ENCODE measurements around the gene ATG5.

DNA sequence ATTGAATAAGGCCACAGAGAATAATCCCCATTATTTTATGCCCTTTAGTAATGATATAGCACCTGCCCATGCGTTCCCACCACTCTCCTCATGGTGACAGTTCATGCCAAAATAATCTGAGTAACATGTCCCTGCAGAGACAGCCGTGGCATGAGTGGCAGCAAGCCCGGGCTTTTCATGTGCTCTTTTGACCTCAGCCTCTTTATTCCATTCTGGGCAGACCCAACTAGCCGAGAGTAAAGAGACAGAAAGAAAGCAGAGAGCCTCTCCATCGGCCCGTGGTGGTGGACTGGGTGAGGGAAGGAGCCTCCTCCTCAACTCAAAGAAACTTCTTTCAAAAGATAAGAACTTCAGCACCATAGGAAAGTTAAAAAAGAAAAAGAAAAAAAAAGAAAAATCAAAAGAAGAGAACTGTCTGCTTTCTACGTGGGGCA lies 20.0 kb upstream of the POPDC3 start:
- PRO-cap: no peak

DNA sequence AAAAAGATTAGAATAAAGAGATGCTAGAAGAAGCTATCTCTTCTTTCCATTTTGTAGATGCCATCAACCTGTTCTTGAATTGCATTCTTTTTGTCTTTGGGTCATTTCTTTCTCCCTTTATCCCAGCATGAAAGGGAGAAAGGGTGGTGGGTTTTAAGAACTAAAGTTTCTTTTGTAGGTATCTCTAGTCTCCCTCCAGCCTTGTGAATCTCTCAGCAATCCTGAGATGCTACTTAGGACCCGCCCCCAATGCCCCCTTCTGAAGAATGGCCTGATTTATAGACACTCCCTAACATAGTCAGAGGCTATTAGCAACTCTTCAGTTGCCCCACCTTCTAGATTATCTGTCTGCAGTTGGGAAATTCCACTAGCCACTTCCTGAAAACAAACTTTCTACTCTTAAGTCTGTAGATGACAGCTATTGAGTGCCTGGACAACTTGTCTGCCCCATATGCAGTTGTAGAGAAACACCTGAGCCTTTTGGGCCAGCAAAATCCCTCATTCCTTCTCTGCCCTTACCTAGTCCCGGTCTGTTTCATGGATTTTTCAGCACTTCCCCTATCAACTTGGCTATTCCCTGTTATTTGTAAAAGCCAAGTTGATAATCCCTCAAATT lies 188.1 kb upstream of the PREP start:
- PRO-cap: no peak

DNA sequence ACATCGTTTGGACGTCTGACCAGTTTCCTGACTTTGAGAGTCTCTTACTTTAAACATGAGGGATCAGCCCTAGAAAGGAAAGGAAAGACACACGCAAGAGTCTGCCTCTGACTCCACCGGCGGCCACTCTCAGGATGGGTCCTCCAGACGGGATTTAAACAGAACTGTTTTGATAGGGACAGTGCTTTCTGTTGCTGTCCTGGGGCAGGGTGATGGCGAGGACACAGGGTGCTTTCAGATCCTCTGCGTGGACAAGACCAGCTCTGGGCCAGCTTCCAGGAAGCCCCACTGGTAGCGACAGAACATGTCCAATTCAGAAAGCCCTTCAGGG lies 206.8 kb upstream of the PREP start:
- PRO-cap: no peak

- PRO-cap: no peak
Measured at GRCh38 chr6:105875989-105876883, 209.9 kb upstream of the PRDM1 start.

DNA sequence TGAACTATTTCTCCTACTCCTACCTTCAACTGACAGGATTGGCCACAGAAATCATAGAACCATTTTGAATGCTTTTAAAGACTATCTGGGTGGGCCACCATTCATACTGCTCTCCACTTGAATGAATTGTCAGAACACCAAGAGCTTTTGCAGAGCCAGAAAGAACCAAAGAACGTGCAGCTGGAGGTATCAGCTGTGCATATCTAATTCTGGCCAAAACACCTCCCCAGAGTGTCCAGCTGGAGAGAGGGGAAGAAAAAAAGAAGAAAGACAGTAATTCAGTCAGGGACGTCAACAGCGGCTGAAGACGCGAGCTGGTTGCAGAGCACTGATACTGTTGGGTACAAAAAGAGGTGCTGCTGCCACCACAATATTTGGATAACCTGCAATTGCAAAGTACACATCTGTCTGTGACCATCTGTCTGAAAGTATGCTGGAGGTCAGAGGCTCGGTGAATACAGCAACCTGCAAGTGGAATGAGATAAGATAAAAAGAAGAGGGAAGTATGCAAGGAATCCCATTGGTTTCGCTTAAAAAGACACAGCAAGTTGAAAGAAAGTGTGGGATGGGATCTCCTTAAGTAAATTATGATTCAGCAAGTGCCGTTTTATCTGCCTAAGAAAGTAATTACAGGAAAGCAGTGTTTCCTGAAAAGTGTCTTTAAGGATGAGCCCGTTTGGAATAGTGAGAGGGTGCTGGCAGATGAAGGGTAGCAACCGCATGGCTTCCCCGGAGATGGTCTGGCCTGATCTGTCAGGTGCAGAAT lies 190.0 kb upstream of the PRDM1 start:
- PRO-cap: no peak

DNA sequence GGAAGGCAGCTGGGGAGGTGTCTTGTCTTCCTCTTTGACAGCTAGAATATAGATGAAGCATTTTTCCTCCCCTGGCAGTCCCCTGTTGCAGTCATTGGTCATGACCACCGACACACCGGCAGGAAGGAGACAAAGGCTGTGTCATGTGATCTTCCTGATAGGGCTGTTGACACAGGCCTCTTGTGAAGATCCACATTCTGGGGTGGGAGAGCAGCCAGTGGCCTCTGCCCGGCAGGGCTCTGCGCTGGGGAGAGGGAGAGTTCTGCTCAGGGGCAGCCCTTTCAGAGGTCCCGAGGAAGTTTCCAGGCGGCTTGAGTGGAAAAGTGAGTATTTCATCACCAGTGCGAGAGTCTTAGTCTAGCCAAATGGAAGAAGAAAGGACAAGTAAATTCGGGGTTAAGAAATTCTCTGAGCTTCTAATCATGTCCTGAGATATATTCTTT lies 39.6 kb upstream of the PRDM1 start:
- PRO-cap: no peak

GRCh38 chr6:106195057-106195608 lies 109.0 kb downstream of the PRDM1 start:
- PRO-cap: no peak

- PRO-cap: no peak
Measured at GRCh38 chr6:106270768-106271476, 54.6 kb downstream of the ATG5 start.

DNA sequence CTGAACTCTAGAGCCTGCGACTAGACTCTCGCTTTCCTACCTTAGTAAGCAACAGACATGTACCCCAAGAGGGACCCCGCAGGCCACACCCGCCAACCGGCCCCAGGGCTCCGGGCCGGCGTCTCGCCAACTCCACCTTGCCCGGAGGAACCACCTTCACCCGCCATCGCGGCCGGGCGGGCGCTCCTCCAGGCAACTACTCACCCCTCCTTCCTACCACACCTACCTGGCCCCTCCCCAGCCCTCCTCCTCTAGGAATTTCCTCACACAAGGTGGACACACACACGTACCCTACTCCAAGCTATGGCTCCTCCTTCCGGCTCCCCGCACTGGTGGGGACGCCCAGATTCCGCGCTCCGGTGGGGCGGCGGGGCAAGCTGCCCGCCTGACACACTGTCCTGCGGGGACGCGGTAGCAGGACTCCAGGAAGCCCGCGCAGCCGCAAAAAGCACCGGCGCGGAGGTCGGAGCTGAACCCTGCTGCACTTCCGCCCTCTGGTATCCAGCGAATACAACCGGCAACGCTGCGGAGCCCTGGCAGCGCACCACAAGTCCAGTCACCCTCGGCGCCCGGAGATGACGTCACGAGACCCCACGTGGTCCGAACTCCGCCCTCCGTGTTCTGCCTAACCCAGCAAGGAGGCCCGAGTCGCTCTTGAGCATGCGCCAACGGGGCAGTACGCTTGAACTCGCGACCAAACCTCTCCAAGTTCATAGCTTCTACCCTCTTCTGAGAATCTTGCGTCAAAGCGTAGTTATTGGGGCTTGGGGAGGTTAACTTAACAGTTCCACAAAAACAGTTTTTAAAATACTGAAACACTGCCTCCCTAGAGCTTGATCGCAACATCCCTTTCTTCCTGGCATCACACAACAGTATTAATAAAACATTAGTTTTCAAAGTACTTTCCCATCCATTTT lies at the start of gene ATG5:
Gene ATG5, minus strand, starts transcription at position 525 of the 917 bp plus-strand sequence.
- PRO-cap: bidirectional peak, plus-strand start at position 657 of the sequence, minus-strand start at position 395 of the sequence

DNA sequence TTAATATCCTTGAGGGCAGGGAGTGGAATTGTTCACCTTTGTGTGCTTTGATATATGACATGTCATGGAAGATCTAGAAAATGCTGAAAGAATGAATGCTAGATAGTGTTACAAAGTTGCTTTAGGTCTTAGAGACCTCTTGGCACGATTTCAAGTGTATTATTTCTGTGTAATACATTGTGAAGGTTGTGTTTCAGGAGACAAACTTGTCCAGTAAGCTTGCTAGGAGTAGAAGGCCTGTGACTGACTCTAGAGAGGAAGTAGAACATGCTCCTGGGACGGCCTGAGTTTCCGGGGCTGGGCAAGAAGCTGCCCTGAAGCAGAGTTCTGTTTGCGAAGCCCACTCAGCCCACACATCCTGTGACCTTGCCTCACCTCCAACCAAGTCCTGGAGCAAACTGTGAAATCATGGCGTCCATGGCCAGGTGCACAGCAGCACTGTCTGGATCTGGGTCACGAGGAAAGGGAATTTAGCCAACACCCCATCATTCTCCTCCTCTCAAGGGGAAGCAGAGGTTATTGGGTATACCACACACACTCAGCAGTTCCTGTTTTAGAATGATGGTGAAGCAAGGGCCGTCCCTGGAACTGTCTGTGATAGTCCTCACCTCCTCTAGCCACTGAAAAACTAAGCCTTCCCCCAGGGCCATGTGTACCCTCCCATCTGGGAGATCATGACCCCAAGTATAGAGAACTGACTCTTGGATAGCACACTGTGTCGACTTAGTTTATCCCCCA lies 87.4 kb downstream of the CRYBG1 start:
- PRO-cap: no peak

GRCh38 chr6:106524772-106525511 lies 104.4 kb downstream of the RTN4IP1 start:
- PRO-cap: no peak

DNA sequence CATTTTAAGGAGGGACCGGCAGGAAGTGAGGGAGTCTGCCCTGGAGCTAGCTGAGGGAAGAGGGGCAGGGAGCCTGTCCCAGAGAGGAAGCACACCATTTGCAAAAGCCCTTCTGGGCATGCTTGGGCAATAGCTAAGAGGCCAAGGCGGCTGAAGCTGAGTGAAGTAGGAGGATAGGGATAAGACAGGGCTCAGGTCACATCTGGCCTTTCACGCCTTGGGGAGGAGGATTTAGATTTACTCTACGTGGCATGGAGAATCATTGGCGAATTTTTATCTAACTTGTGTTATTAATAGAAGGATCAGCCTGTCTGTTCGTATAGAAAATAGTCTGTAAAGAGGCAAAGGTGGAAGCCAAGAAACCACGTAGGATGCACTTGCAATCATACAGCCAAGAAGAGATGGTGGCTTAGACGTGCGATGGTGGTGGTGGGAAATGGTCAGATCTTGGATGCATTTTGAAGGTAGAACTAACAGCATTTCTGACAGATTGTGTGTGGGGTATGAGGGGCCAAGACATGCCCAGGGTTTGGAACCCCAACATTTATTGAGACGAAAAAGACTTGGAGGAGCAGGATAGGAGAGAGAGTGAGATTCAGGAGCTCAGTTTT lies 96.0 kb downstream of the RTN4IP1 start:
- PRO-cap: no peak

DNA sequence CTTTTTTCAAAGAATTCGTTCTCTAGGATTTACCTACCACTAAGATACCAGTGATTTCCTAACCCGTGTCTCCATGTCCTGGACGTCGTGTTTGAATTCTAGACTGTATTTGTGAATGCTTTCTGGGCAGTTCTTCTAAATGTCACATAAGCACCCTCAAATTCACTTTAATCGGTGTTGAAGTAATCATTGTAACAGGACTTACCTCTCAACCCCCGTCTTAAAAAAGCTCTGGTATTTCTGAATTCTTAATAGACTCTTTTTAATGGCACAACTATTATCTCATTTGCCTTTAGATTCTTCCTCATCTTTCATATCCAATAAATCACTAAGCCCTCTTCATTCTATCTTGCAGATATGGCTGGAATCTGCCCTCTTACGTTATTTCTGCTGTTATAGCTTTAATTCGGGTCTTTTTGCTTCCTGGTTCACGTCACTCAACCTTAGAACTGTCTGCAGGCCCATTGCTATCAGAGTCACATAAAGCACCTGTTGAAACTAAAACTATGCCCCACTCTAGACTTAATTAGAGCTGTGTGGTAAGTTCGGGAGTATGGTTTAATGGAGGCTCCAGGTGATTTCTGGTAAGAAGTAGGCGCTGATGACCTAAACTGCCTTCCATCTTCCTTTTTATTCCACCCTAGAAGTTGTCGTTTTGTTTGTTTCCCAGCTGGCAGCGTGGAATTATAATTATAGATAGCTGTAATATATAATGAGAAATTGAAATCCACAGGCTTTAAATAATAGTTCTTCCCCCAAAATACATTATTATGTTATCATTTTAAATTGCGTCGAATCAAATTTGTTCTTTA lies 950 bp downstream of the QRSL1 start:
- PRO-cap: no peak

GRCh38 chr6:106739254-106739964 lies 110.0 kb downstream of the QRSL1 start:
- PRO-cap: no peak

DNA sequence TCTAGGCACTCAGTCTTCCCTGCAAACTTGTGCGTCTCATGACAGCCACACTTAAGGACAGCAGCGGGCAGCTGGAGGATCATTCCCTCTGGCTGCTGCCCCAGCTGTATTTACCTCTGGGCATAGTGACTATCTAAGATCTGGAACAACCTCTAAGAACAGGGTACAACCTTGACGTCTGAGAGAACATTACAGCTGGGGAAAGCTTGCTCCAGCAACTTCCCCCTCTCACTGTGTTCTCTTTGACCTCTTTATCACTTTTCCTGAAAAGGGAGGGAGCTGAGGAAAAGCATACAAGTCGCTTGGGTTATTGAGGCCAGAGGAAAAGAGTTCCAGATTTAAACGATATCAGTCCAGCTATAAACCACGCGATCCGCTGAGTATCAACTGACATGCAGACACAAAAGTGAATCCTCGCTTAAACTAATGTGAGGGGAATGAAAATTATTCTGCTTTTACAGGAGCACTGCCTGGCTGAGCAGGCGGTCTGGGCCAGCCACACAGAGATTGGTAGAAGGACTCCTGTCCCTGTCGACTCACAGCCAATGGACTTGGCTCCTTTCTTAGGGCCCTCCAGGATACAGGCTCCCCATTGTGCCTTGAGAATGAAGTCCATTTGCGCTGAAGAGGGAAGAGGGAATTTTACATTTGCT lies 153.3 kb downstream of the QRSL1 start:
- PRO-cap: no peak

- PRO-cap: unidirectional peak, minus-strand start at chr6:106859891
Measured at GRCh38 chr6:106859623-106860143, 114.8 kb downstream of the CD24 start.

- PRO-cap: no peak
Measured at GRCh38 chr6:106913206-106913375, 61.4 kb downstream of the CD24 start.

DNA sequence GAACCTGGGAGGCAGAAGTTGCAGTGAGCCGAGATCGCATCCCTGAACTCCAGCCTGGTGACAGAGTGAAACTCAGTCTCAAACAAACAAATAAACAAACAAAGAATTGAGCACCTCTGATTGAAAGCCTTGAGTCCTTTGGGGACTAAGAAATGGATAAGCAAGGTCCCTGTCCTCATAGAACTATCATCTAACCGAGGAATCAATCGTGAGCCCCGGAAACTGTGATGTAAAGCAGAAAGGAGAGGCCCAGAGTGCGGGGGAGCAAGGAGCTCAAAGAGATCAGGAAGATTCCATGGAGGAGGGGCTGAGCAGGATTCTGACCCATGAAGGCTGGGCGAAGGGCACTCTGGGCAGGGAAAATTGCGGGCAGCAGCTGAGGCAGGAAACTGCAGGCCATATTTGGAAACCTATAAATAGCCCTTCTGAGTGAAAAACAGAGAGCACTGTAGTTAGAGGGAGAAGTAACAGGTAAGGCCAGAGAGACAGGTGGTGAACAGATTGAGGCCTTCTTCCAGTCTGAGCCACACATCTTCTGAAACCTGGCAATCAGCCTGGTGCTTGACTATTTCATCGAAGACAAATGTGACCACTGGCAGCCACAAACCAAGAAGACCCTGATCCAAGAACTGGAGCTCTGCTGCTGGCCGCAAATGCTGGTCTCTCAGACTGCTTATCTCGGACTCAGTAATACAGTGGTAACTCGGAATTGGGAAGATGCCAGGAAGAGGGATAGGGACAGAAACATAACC lies 14.0 kb upstream of the BEND3 start:
- PRO-cap: no peak

- PRO-cap: no peak
Measured at GRCh38 chr6:107153958-107154542, 38.7 kb upstream of the BEND3 start.

- PRO-cap: unidirectional peak, minus-strand start at chr6:107561511
Measured at GRCh38 chr6:107561350-107561669, 71.4 kb downstream of the SOBP start.